ENCODE measurements around a stretch of chr14.

- PRO-cap = no peak
Observed at GRCh38 chr14:102946560-102946970, 24.1 kb downstream of the AMN start.

GRCh38 chr14:103058070-103058336 lies 654 bp upstream of the CDC42BPB start:
- PRO-cap = no peak

DNA sequence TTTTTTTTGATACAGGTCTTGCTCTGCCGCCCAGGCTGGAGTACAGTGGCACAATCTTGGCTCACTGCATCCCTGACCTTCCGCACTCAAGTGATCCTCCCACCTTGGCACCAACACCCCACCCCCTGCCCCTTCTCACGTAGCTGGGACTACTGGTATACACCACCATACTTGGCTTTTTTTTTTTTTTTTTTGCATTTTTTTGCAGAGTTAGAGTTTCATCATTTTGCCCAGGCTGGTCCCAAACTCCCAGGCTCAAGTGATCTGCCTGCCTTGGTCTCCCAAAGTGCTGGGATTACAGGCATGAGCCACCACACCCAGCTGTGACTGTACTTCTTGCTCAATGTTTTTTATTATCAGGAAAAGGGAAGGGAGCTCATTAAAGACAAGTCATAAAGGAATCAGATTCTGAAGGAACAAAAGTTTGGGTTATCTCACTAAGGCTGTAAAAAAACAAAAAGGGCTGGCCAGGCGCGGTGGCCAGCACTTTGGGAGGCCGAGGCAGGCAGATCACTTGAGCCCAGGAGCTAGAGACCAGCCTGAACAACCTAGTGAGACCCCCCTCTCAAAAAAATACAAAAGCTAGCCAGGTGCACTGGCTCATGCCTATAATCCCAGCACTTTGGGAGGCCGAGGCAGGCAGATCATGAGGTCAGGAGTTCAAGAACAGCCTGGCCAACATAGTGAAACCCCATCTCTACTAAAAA lies 10.2 kb upstream of the CDC42BPB start:
- PRO-cap = no peak

- PRO-cap = no peak
Observed at GRCh38 chr14:103107997-103108594, 13.6 kb downstream of the EXOC3L4 start.

DNA sequence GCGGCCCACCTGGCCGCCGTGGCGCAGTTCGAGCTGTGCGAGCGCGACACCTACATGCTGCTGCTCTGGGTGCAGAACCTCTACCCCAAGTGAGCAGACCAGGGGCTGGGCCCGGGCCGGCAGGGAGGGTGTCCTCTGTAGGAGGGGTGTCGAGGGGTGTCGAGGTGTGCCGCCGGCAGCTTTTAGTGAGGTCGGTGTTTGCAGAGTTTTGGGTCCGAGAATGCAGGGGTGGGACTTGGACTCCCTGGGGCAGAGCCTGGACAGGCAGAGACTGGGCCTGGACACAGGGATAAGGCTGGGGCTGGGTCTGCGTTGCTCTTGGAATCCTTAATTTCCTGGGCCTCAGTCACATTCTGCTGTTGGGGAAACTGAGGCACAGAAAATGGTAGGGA lies 4.3 kb downstream of the TNFAIP2 start:
- PRO-cap = no peak

- PRO-cap = no peak
Observed at GRCh38 chr14:103130962-103131531, 7.8 kb downstream of the TNFAIP2 start.

GRCh38 chr14:103137693-103138431 lies 14.6 kb downstream of the TNFAIP2 start:
- PRO-cap = no peak

DNA sequence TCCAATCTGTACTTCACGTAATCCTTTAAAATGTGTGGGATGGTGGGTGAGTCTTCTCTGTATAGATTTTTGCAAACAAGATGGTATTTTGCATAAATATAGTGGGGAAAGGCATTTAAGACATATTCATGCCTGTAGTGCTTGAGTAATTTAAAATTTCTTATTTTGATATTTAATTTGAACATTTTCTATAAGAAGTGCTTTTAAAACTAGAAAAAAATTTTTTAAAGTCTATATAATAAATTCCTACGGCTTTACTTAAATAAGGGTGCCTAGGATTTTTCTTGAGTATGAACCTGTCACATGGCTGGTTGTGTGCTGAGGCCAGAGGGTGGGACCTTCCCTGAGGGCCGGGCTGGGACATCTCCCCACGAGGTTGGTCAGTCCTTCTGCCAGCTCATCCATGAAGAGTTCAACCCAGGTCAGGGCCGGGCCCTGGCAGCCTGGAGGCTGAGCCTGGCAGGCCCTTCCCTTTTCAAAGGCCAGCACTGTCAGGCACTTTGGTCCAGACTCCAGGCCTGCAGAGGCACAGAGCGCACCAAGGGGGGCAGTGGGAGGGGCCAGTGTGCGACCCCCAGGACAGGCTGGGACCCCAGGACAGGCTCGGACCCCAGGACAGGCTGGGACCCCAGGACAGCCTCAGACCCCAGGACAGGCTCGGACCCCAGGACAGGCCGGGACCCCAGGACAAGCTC lies 31.7 kb downstream of the TNFAIP2 start:
- PRO-cap = no peak

- PRO-cap = no peak
Observed at GRCh38 chr14:103160807-103161483, 37.7 kb downstream of the TNFAIP2 start.

- PRO-cap = no peak
Observed at GRCh38 chr14:103208352-103208687, 85.1 kb downstream of the TNFAIP2 start.

- PRO-cap = bidirectional peak, plus-strand start at chr14:103334600, minus-strand start at chr14:103334660
Observed at GRCh38 chr14:103334360-103334719, 303 bp downstream of the EIF5 start.

DNA sequence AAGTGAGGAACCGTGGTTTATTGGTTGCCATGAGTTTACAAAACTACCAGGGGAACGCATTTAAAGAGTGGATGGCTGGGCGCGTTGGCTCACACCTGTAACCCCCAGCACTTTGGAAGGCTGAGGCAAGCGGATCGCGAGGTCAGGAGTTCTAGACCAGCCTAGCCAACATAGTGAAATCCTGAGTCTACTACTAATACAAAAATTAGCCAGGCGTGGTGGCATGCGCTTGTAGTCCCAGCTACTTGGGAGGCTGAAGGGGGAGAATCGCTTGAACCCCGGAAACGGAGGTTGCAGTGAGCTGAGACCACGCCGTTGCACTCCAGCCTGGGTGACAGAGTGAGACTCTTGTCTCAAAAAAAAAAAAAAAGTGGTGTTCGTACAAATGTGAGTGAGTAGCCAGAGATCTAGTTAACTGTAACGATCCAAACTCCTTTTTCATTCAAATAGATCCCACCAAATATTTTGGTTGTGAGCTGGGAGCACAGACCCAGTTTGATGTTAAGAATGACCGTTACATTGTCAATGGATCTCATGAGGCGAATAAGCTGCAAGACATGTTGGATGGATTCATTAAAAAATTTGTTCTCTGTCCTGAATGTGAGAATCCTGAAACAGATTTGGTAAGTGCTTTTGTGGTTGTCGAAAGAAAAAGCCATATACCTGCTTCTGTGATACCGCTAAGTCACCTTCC lies 2.3 kb downstream of the EIF5 start:
- PRO-cap = no peak

DNA sequence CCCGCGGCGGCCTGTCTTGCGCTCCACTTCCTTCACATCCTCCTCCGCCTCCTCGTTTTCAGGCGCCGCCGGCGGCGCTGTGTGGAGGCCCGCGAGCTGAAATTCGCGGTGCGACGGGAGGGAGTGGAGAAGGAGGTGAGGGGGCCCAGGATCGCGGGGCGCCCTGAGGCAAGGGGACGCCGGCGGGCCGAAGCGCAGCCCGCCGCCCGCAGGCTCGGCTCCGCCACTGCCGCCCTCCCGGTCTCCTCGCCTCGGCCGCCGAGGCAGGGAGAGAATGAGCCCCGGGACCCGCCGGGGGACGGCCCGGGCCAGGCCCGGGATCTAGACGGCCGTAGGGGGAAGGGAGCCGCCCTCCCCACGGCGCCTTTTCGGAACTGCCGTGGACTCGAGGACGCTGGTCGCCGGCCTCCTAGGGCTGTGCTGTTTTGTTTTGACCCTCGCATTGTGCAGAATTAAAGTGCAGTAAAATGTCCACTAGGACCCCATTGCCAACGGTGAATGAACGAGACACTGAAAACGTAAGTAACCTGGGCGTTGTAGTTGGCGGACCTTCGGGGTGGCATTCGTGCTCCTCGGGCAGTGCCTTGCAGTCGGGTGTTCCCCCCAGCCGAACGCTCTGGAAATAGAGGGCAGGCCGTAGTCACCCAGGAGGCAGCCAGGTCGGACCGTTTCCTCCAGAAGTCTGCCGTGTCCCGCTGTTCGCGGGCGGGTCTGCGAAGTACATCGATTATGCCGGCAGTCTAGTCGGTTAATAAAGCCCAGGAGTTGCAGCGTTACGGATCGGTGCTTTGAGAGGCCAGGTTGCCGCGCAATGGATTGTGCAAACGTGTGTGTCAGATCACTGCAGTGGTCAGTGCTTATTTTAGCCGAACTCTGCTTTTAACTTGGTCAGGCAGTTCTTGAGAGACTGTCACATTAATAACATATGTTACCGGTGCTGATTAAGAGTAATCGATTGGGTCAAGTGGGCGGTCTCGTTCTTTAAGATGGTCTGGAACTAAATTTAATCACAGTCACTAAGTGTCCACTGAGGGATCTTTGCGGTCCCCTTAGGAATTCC lies 678 bp downstream of the MARK3 start:
- PRO-cap = unidirectional peak, plus-strand start at position 61 of the sequence

DNA sequence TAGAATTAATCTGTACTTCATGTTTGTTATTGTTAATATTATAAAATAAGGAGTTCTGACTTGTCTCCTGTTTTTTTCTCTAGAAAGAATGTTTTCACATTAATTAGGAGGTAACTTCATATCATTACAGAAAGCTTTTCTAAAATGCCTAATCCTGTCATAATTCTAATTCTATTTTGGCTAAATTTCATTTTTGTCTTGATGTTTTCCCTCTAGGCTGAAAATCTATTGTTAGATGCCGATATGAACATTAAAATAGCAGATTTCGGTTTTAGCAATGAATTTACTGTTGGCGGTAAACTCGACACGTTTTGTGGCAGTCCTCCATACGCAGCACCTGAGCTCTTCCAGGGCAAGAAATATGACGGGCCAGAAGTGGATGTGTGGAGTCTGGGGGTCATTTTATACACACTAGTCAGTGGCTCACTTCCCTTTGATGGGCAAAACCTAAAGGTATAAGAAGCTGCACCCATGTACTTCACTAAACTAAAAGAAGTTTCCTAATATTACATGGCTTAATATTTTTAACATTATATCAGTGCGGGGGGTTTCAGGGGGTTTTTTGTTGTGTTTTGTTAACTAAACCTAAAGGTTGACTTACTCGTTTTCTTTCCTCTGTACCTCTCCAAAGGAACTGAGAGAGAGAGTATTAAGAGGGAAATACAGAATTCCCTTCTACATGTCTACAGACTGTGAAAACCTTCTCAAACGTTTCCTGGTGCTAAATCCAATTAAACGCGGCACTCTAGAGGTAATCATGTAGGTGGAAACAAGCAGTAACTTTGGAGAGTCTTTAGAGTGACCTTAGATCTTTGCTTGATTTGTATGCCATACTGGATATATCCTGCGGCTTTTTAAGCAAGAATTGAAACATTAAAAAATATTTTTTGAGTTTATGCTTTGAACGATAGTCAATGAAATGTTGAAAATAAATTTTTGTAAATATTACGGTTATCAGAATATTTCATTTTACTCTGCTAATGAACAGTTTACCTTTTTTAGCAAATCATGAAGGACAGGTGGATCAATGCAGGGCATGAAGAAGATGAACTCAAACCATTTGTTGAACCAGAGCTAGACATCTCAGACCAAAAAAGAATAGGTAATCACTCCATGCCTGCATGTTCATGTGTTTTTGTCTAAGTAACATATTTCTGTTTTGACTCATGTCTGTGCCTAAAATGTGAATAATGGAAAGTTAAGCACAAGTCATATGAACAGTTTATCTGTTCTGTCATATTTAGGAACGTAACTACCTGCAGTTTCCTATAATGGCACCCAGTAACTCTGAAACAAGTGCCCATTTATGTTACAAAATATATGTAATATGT lies 56.8 kb downstream of the CKB start:
- PRO-cap = no peak

GRCh38 chr14:103474790-103475267 lies 47.8 kb downstream of the CKB start:
- PRO-cap = no peak

GRCh38 chr14:103480230-103481252 lies 42.1 kb downstream of the CKB start:
- PRO-cap = no peak

- PRO-cap = no peak
Observed at GRCh38 chr14:103498051-103498621, 24.5 kb downstream of the CKB start.

GRCh38 chr14:103519627-103520441 lies 2.8 kb downstream of the CKB start:
- PRO-cap = no peak

GRCh38 chr14:103526692-103526927 lies 2.4 kb upstream of the TRMT61A start:
- PRO-cap = no peak

DNA sequence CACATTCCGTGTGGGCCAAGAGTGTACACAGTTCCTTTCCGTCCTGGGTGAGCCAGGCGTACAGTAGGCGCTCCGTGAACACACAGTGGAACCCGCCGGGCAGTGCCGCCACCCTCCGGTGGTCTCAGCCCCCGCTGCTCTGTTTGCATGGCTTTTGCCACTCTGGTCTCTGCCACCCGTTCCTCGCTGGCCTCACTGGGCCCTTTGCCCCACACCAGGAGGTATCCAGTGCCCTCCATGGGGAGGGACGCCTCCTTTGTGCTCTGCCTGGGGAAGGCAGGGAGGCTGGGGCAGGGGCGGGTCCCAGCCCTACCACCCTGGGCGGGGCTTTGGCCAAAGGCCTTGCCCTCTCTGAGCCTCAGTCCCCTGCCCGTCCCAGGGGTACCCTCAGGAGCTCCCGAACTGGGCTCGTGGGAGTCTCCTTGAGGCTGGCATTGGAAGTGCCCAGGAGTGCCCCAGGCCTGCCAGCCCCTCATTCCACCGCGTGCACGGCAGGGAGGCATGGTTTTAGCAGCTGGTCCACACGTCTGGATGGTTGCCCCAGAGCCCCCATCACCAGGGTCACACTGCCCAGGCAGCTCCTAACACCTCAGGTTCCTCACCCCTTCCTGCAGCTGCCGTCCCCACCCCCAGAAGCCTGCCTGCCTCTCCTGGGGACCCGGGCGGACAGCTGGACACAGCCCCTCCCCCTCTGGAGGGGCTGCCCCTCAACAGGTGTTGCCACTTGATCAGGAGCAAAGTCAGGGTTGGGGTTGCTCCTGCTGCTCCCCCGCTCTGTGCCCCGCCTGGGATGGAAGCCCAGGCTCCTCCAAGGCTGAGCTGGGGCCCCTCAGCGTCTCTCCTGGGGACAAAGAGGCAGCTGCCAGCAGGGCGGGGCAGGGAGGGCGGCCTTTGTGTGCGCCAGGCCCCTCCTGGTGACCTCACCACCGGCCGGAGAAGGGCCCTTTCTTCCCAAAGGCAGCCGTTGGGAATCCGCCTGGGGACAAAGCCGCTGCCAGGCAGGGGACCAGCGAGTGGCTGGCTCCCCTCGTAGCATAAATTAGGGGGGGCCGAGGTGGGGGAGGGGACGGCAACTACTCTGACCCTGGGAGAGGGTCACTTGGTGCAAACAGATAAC lies 13.4 kb downstream of the TRMT61A start:
- PRO-cap = bidirectional peak, plus-strand start at position 964 of the sequence, minus-strand start at position 843 of the sequence

Measured in sternocleidomastoid (tissue), 1 donor.